CMK (cell line): ENCODE data around the genes CALB2, TAT, ZNF821 and DHX38.

DNA sequence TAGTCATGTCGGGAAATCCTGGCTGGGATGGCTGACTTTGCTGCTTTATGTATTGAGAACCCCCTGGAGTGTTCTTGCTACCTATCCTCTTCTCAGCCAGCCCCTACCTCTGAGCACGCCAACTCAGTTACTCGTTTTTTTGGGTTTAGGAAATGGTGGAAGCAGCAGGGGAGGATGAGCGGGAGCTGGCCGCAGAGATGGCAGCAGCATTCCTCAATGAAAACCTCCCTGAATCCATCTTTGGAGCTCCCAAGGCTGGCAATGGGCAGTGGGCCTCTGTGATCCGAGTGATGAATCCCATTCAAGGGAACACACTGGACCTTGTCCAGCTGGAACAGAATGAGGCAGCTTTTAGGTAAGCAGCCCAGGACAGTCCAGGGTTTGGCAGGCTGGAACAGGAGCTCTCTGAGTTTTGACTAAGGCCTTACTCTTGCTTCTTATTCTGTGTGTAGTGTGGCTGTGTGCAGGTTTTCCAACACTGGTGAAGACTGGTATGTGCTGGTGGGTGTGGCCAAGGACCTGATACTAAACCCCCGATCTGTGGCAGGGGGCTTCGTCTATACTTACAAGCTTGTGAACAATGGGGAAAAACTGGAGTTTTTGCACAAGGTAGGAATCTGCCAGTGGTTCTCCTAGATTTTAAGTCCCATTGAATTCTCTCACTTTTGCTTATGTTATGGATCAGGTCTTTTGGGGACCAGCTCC, 41.5 kb downstream of the SF3B3 start:
- RRBS = no CpG with 5 or more reads among the region's 8 CpGs

DNA sequence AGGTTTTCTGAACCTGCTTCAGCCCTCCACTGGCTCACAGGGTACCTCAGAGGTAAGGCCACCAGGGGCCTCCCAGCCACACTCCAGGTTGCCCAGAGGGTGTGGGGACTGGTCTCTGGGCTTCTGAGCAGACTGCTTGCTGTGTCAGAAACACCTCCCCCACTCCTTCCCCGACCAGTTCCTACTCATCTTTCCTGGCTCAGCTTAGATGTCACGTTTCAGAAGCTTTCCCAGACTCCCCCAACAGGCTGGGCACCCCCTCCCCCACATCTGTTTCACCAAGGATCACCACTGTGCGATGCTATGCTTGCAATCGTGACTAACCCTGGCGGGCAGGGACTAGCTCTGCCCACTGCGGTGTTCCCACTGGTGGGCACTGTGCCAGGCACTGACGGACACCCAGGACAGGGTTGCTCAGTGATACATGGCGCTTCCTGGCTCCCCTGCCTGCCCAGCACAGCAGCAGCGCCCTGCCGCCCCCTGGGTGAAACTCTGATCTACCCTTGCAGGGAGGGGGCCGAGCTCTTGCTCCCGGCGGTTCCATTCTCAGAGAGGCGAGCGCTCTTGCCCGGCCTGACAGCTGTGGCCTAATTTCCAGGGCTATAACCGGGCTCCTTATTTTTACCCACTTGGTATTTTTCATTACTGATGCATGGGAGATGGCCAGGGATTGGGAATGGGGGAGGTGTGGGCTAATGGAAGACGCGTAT, 29.4 kb upstream of the MTSS2 start:
- RRBS = 99% methylated on average over 5 of the region's 19 CpGs

DNA sequence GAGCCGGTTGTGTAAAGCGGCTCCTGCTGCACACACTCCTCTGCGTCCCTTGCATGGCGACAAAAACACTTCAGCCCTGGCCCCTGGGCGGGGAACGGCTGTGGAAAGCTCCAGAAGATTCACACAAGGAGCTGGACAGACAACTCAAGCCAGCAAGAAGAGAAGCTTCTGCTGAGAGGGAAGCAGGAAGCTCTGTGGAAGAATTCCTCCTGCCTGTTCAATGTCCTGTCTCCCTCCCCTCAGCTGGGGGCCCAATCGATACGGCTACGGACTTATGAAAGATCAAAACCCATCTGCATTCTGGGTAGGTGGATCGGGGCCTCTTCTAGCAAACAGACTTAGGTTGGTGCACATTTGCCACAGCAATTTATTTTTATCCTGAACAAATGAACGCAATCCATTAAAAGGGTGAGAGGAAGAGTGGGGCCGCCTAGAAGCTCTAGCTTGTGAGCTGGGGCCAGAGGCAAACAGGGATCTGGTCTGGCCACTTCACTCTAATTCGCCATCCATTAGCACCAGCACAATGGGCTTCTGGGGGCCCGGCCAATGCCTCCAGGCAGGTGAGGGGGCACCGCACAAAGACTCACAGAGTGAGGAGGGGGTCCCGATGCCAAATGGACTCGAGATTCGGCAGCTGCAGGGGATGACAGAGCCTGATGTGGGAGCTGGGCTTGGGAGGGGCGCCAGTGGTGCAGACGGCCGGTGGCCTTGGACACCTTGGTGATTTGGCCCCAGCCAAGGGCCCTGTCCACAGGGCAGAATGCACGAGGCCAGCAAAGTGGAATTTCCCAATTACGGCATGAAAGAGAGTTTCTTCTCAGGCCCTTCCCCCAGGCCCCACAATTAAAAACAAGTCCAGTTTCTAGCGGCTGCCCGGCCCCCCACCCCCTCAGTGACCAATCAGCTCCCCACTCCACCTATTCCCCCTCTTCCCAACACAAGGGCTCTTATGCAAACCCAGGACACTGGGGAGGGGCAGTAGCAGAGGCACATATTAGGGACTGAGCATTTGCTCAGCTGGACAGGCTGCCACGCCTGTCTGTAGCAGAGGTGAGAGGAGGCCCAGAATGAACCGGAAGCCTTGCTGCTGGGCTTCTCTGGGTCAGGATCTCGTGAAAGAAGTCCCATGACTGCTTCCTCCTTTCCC, 39.1 kb upstream of the MTSS2 start:
- RRBS = no CpG with 5 or more reads among the region's 28 CpGs

DNA sequence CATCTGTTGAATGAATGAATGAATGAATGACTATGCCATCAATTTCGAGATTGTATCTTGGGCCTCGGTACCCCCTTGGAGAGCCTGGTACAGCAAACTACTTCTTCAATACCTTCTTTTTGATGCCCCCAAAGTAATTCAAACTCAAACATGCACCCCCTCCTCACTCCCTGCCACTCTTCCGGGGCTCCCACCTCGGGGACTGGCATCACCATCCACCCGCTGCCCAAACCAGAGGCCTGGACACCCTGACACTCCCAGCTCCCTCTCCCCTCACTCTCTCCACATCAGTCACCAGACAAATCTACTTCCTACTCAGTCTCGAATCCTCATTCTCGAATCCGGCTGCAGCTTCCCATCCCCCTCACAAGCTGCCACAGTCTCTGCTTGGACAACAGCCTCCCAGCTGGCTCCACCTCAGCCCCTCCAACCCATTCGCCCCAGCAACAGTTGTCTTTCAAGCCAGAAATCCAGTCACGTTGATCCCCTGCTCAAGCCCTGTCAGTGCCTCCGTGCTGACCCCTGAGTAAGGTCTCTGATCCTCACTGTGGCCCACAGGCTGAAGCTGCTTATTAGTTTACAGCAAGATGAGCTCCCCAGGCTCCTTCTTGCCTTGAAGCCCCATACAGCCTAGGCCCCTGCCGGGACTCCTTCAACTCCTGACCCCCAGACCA, 44.1 kb upstream of the MTSS2 start:
- RRBS = no CpG with 5 or more reads among the region's 12 CpGs

DNA sequence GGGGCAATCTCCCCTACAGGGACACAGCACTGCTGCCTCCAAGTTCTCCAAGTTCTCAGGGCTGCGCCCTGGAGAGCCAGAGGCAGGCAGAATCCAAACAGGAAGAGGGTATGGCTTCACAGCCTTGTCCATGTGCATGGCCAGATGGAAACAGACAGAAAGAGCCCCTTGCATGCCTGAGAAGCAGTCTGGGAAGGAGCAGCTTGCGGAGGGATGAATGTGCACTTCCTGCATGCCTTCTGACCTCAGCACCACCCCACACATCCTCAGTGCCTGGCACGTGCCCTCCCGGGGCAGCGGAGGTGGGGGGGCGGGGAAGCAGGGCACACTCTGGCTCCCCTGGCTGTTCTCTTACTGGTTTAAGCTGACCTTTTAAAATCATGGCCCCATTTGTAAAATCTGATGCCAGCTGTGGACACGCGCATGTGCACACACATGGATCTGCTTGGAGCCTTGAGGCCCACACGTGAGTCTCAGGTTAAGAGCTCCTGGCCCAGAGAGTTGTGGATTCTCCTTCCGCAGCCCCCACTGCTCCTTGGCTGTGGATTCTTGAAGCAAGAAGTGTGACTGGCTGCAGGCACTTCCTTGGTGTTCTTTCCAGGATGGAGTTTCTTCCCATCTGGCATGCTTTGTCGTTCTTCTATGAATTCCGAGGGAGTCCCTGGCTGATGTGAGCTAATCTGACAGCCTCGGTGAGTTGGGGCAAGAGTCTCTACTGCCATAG, 55.4 kb upstream of the MTSS2 start:
- RRBS = no CpG with 5 or more reads among the region's 13 CpGs

GRCh38 chr16:70747570-70748668, 53.0 kb downstream of the VAC14 start:
- RRBS = no CpG with 5 or more reads among the region's 19 CpGs

DNA sequence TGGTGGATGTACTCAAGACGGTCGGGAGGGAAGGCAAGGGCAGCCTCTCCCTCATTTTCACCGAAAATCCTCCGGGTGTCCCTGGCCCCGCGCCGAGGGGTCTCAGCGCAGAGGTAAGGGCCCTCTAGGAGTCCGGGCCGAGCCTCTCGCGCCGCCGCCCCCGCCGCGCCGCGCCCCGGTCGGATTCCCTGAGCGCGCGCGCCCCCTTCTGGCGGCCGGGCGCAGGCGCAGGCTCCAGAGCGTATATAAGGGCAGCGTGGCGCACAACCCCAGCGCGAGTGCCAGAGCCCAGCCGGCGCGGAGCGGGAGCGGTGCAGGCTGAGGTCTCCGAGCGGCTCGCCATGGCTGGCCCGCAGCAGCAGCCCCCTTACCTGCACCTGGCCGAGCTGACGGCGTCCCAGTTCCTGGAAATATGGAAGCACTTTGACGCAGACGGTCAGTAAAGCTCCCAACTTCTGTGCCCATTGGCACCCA, at the start of gene CALB2:
Gene CALB2 (plus strand): TSS at position 272 of the 474 bp plus-strand sequence.
- RRBS = 2% methylated on average over 31 of the region's 48 CpGs

DNA sequence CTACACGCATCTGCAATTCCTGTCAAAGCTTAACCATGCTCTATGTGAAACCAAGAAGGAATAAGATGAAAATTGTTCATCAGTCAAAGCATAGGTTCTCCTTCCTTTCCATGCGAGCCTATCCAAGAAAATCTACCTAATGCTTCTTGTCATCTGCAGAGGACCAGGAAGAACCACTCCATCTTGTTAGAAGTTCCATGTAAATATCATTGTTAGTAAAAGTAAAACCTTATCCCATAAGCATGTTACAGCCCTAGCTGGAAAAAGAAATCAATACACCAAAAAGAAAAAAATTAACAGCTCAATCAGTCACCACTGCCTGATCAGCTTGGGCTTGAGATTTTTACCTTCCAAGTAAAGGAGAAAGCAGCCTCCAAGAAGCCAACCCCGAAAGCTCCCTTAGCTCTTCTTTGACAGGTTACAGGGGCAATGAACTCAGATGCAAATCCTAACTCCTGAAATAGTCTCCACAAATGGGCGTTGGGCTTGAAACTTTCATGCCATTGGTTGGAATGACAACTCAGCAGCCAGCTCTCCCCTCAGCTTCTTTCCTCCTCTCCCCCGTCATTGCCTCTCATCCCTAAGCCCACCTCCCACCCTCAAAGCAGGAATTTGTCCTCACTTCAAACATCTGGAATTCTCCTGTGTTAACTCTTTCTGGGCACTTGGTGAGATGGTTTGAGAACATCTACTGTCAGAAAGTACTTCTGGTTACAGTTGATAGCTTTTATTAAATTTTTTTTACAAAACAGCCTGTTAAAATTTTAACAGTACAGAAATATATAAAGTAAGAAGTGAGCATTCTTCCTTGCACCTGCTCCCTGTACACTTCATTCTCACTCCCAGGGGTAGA, at the start of gene TAT:
Gene TAT (minus strand): TSS at position 431 of the 853 bp plus-strand sequence.
- RRBS = no CpG with 5 or more reads among the region's 5 CpGs

GRCh38 chr16:71723417-71724673, 656 bp downstream of the PHLPP2 start:
- RRBS = 1% methylated on average over 32 of the region's 131 CpGs

DNA sequence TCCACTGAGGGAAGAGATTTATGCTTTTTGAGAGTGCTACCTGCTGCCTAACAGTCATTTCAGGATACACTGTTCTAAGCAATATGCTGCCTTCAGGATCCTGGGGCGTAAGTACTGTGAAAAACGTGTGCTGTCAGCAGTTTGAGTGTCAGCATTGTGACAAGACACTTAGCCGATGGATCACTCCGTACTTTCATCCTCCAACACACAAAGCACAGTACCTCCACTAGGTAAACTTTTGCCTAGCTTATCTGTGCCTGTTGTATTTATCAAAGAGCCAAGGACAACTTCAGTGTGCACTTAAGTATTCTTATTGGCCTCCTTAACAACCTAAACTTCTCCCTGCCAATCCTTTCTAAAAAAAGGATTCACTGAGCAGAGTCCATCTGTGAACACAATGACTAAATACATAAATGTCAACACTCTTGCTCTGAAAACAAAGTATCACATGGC, 33.8 kb upstream of the PHLPP2 start:
- RRBS = no CpG with 5 or more reads among the region's 4 CpGs

- RRBS = no CpG with 5 or more reads among the region's 1 CpG
Measured at GRCh38 chr16:71803486-71803685, 5.2 kb downstream of the AP1G1 start.

DNA sequence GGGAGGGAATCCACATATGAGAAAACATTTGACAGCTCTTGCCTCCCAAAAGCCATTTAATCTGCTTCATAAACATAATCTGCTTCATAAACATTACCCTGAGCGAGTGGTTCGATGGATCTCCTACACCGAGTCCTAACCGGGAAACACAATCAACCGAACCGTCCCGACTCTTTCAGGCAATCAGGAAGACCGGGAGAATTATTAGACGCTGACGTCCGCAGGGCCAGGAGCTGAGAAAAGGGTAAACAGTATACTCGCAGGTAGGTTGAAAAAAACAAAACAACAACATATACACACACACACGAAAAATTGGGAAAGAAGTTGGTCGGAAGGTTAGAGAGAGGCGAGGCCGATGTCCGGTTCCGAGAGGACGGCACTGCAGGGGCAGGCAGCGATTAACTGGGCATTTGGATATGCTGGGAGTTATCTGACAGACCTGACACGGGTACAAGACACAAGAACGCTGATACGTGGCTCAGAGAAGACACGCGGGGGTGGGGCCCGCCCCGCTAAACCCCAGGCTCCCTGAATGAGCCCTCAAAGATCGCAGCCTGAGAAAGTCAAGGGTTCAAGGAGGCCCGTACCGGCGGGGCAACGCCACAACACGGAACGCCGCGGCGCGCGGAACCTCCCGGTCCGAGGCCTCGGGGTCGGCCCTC, 585 bp downstream of the AP1G1 start:
- RRBS = 1% methylated on average over 19 of the region's 43 CpGs

GRCh38 chr16:71817976-71818420, 9.4 kb upstream of the AP1G1 start:
- RRBS = no CpG with 5 or more reads among the region's 6 CpGs

GRCh38 chr16:71848475-71849060, 2.8 kb downstream of the ATXN1L start:
- RRBS = no CpG with 5 or more reads among the region's 8 CpGs

DNA sequence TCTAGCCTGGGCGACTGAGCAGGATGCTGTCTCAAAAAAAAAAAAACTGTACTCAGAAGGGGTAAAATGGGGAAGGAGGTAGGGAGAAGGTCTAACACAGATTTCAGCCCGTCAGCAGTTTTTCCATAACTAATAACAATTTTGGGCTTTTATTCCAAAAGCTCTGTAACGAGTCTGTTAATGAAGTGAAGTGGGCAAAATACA, 10.8 kb downstream of the ZNF821 start:
- RRBS = no CpG with 5 or more reads among the region's 3 CpGs

- RRBS = no CpG with 5 or more reads among the region's 11 CpGs
Measured at GRCh38 chr16:71879106-71880178, 4.5 kb downstream of the ZNF821 start.

DNA sequence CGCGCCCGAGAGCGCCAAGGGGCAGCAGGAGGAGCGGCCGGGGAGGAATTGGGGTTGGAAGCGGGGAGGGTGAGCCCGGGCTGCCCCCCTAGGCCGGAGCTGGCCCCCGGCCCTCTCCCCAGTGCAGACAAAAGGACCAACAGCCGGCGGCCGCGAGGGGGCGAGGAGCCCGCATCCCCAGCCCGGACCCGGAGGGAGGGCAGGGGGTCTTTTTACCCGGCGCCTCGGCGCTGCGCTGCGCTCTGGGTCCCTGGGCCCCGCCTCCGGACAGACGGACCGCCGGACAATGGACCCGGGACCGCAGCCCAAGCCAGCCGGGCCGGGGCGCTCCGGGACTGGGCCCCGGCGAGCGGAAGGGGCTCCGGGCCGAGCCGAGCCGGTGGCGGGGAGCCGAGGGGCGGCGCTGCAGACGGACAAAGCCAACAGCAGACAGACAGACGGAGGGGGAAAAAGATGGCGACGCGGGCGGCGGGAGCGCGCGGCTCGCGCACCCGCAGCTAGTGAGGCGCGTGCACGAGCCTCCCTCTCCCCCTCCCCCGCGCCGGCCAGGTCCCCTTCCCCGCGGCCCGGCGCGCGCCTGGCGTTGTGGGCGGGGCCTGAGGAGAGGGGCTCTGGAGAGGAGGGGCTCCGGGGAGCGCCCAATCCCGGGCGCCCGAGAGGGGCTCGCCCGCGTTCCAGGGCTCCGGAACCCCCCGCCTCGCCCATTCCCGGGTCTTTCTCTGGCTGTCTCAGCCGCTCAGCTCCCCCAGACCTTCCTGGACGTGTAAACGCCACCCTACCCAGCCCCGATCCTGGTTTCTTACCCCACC, at the start of gene ZNF821:
Gene ZNF821 (minus strand): TSS at position 491 of the 809 bp plus-strand sequence.
- RRBS = 1% methylated on average over 35 of the region's 89 CpGs

- RRBS = no CpG with 5 or more reads among the region's 15 CpGs
Measured at GRCh38 chr16:71896562-71897470, 1.5 kb downstream of the IST1 start.

GRCh38 chr16:71923818-71925104, 28.9 kb downstream of the IST1 start:
- RRBS = no CpG with 5 or more reads among the region's 14 CpGs

GRCh38 chr16:72093730-72094931, at the start of gene DHX38:
Gene DHX38 (plus strand): TSS chr16:72093847.
- RRBS = no CpG with 5 or more reads among the region's 38 CpGs